Neutrophil (primary cell): Measurements from ENCODE around the genes SLC35F5 and INSIG2.

GRCh38 chr2:113090071-113090463 lies 22.3 kb downstream of the IL1F10 start:
- PRO-cap, result no peak

DNA sequence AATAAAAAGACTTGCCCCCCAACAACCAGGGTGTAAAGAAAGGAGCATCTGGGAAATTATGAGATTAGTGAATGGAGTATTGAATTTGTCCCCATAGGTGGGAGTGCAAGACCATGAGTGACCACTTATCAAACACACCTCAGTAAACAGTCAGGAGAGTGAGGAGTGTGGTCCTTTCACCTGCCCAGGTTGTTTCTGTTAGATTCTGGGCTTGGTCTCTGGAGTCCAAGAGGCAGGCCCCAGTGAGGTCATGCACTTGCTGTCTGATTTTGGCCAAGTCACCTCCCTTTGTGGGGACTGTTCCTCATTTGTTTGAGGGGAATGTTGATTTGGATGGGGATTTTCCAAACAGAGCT lies 7.2 kb downstream of the IL1RN start:
- PRO-cap, result no peak

GRCh38 chr2:113158886-113159521 lies 14.8 kb upstream of the PSD4 start:
- PRO-cap, result no peak

DNA sequence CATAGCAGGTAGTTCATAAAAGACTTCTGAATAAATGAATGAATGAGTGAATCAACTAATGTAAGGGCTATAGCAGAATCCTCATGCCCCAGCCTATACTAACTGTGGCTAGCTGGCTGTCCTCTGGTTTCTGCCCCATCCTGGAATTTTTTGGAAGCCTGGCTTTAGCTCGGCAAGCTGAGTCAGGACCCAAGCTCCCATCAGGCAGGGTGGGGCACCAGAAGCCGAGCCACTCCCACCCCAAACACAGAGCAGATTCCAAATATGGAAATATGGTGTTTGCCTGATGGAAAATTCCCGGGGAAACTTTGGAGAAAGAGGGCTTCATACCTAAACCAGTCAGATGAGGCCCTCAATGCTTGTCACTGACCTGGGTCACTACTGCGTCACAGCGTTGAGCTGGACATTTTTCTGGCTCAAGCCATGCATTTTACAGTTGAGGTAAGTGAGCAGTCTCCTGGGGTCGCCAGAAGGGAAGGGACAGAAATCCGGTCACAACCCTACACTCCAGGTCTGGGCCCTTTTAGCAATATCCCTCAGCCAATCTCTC lies 37.5 kb downstream of the PSD4 start:
- PRO-cap, result no peak

DNA sequence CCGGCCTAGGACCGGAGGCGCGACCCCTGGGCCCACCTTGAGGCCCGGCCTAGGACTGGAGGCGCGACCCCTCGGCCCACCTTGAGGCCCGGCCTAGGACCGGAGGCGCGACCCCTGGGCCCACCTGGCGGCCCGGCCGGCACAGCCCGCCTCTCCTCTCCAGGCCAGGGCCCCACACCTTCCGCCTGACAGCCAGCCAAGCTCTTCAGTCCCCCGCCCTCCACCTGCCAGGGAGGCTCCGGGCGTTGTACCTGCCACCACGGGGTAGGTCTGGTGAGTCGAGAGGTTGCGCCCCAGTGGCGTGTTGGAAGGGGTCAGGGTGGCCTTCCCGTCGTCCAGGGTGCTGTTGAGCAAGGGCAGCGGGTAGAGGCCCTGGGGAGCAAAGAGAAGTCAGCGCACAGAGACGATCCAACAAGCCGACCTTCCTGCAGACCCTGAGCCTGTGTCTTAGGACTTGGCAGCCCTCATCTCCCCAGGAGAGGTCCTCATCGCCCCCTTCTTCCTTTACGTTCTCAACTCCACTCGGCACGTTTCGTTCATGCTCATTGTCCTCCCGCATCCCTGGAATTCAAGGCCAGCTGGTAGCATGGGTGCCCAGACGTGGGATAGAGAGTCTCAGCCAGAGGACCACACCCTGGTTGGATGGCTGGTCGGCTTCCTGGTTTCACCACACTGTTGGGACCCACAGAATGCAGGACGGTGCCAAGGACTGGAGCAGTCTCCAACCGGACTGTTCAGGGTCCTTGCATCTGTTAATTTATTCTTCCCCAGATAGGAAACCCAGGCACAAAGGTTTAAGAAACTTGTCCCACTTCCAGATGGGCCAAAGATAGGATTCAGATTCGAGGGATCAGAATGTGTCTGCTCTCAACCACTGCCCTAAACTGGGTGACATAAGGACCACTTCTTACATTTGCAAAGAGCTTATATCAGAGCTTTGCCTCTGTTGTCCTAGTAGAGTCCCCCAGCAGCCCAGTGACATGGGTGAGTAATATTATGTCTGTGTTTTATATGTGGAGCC lies 42.1 kb downstream of the PAX8 start:
- PRO-cap, result no peak

DNA sequence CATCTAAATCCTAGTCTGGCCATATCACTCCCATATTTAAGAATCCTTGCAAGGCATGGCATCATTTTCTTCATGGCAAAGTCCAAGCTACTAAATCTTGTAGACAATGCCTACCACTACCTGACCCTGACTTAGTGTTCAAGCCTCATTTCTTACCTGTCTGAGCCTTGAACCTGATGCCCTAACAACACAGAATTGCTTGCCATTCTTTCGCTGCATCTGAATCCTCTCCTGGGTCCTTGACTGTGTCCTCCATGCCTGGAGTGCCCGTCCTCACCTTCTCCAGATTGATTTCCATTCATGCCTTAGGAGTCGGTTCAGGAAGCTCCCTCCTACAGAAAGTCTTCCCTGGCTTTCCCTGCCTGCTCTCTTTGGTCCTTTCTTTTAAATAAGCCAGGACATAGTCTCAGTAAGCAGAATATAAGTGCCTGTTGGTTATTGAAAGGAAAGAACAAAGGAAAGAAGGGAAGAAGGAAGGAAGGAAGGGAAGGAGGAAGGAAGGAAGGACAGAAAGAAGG lies 24.1 kb downstream of the PAX8 start:
- PRO-cap, result no peak

DNA sequence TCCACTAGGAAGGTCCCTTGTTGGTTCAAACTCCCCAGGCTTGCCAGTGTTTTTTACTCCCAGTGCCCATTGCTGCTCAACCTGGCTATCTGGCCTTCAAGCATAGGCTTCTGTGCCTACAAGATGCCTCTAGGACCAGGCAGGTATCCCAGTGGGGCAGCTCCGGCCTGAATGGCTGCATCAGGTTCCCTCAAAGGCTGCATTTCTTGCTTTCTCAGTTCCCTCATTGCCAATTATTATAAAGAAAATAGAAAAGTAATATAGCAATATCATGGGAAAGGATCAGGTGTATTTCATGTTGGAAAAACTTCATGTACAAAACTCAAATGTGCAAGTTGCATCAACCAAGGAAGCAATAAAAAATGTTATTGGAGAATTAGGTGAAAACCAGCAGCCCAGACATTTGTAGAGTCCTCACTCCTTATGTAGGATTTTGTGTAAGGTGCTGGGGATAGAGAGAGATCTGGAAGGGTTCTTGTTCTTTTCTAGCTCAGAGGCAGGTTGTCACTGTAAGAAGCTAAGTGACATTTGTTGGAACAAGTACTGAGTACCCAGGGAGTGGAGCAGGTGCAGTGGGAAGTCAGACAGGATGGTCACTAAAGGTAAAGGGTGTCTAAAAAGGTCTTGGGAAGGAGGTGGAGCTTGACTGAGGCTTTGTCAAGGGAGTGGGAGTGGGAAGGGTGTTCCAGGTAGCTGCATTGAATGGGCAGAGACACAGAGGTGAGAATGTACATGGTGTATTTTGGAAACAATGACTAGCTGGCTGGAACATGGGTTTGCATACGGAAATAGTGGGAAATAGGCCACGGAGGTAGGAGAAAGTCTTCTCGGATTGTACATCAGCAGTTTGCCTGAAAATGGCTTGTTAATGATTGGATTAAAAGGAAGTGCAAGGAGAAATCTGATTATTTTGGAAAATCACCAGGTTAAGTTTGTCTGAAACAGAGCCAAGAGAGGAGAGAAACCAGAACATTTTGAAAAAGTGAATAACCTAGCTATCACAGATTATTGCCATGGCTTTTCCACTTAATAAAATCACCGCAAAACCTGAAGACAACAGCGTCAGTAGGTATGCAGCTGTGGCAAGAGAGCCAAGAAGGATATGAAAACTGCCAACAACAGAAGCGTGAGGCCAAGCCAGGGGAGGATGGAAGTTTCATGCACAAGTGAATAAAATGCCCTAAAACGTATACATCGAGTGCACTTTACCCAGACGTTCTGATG lies 14.2 kb downstream of the PAX8 start:
- PRO-cap, result no peak

DNA sequence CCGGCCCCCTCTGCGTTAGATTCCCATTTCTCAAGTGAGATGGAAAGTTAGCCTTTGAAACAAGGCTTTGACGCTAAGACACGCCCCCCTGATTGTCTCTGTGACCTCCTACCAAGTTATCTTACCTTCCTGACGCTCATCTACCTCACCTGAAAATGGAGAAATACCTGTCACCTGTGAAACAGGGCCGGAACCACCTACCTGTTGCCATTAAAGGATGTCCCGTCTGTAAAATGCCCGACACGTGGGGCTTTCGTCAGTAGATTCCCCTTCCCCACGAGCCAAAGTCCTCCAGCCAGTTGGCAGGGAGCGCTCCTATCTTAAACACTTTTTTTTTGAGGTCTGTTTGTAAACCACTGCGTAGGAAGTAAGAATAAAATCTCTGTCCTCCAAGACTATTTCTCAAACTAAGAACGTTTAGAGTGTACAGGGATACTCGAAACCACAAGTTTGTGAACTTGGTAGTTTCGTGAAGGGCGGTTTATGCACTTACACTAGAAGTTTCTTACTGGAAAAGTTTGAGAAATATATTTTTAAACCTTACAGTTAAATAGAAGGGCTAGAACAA lies 797 bp downstream of the ZNG1B start:
- PRO-cap, result no peak

- PRO-cap, result no peak
Measured at GRCh38 chr2:113476838-113477691, 21.4 kb upstream of the FOXD4L1 start.

DNA sequence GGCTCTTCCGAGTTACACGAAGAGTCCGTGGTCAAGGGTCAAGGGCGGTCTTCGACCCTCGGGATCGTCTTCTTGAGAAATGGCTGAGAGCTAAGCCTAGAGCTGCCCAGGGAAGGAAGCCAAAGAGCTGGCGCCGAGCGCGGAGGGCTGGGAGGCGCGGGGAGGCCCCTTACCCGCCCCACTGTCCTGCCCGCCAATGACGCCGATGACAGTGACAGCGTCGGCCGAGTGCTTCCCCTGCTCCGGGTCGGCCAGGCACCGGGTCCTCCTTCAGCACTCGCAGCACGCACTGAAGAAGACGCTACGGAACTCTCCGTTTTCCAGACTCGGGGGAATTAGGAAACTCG lies 4.4 kb downstream of the FOXD4L1 start:
- PRO-cap, result no peak

- PRO-cap, result no peak
Measured at GRCh38 chr2:113541032-113541701, 42.7 kb downstream of the FOXD4L1 start.

DNA sequence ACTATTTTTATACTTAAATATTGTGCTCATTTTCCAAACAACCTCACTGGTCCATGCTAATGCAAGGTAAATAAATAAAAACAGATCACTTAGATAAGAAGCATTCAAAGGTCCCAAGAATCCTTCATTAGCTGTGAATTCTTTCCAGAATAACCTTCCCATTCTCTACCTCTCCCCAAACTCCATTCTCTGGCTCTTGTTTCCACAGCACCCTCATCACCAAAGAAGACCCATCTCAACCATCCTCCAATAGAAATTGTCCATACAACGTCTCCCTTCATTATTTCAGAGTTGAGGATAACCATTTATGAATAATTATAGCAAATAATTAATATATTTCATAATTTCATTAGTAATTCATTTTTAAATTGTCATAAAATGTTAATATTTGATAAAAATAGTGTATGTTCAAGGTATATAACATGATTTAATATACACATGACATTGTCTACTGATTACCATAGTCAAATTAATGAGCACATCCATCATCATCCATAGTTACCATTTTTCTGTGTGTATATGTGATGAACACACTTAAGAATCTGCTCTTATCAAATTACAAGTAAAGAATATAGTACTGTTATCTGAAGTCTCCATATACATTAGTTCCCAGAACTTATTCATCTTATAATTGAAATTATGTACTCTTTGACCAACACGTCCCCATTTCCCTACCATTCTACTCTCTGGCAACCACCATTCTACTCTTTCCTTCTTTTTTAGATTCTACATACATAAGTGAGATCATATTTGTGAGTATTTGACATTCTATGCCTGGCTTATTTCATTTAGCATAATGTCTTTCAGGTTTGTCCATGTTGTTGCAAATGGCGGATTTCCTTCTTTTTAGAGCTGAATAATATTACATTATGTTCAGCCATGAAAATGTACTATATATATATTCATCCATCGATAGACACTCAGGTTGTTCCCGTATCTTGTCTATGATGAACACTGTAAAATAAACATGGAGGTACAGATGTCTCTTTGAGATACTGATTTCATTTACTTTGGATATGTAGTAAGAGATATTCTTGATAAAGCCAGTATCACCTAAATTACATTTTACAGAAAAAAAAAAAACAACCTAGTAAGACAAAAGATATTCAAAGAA lies 18.5 kb downstream of the SLC35F5 start:
- PRO-cap, result no peak

DNA sequence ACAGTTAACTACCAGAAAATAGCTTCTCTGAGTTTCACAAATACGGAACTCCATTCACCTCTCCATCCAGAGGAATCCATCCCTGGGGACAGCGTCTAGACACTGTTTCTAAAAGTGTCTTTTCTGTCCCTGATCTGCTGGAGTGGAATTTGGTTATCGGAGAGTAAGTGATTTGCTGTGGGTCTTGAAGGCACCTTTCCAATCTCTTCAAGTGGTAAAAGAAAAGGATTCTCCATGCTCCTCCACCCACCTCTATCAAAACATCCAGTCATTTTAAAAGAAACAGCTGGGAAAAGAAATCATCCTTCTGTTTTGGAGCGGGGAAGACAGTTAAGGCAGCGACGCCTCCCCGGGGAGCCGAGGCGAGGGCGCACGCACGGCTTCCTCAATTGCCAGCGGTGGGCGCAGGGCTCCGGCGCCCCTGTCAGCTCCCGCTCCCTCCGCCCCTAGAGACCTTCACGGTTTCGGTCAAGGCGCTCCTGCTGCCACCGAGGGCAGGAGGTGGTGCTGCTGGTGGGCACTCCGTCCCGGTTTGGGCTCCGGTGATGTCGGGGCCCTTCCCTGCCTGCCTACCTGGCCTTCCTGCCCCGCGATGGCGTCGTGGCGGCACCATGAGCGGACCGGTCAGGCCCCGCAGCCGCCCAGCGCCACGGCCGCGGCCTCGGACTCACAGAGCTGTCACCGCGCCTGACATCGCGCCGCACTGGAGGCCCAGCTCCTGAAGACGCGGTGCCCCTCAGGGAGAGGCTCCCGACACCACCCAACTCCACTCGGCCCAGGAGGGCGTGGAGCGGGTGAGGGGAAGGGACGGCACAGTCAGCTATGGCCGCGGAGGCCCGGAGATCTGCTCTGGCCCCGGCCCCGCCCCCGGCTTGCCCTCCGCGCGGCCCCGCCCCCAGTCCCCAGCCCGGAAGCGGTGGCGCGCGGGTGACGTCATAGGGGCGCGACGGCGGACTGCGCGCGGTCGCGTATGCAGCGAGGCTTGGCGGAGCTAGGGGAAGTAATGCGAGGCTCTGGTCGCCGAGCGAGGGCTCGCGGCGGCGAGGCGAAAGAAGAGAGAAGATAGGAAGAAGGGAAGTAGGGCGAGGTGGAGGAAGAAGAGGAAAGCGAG lies at the start of gene SLC35F5:
Gene SLC35F5, minus strand, starts transcription at position 846 of the 1,111 bp plus-strand sequence.
- PRO-cap, result unidirectional peak, plus-strand start at position 388 of the sequence; bidirectional peak, plus-strand start at position 1,027 of the sequence, minus-strand start at position 846 of the sequence

GRCh38 chr2:113876592-113877336 lies 13.1 kb upstream of the ACTR3 start:
- PRO-cap, result no peak

- PRO-cap, result no peak
Measured at GRCh38 chr2:115980641-115981052, 1538.2 kb downstream of the DPP10 start.

GRCh38 chr2:117817305-117817821 lies 2.9 kb downstream of the DDX18 start:
- PRO-cap, result no peak

- PRO-cap, result no peak
Measured at GRCh38 chr2:117917220-117917690, 96.6 kb downstream of the CCDC93 start.

DNA sequence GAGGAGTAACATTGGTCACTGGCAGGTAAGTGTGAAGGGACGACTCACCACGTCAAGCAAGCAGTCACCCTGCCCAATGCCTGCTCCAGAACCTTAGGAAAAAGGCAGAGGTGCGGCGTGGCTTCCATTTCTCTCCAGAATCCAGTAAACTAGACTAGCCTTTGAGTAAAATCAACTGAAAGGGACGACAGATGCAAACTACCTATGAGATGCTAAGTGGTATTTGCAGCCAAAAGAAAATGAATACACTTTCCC lies 1.0 kb downstream of the CCDC93 start:
- PRO-cap, result no peak

DNA sequence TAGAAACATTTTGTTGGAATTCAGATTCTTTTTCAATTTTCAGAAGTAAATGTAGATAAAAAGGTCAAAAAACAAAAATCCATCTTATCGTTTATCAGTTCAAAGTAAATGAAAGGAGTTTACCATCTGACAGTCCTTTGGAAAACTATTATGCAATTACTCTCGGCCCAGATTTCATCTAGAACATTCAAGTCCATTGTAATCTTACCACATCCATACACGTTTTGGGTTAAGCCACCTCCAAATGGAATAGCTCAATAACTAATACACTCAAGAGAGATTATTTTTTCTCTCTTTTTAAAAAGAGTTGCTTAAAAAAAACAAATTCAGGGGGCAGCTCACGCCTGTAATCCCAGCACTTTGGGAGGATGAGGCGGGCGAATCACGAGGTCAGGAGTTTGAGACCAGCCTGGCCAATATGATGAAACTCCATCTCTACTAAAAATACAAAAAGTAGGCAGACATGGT lies 1.2 kb upstream of the INSIG2 start:
- PRO-cap, result no peak

- PRO-cap, result bidirectional peak, plus-strand start at chr2:118088522, minus-strand start at chr2:118088358
Measured at GRCh38 chr2:118087962-118089082, at the start of gene INSIG2. TSS of gene INSIG2 (plus strand) at chr2:118088471.